Metastatic Breast Carcinoma in the Ovary (tissue), 3 donors: ENCODE measurements around a stretch of chr21.

DNA sequence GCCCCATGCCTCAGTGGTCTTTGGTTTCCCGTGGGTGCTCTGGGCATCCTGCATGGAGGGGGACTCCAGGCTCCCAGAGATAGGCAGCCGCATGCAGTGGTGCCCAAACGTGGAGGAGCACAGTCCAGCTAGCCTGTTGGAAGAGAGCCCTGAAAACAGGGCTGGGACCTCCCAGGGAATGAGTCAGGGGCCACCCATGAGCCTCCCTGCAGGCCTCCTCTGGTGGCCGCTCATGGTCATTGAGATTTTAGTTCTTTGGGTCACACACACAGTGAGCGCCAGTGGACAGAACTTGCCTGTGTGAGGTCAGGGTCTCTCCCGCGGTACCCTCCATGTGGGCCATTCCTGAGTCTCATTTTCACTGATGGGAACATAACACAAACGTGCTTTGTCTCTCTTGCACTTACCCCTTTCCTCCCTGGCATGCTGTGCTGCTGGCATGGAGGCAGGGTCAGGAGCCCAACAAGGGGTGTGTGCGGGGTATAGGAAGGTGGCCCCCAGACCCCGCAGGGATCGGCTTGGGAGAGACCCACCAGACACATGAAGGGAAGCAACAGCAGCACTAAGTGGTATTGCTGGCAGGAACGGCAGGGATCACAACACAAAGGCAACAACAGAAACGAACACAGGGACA, 31.6 kb downstream of the ABCG1 start:
- PRO-cap, 3 experiments = no peak in any of the 3 experiments

DNA sequence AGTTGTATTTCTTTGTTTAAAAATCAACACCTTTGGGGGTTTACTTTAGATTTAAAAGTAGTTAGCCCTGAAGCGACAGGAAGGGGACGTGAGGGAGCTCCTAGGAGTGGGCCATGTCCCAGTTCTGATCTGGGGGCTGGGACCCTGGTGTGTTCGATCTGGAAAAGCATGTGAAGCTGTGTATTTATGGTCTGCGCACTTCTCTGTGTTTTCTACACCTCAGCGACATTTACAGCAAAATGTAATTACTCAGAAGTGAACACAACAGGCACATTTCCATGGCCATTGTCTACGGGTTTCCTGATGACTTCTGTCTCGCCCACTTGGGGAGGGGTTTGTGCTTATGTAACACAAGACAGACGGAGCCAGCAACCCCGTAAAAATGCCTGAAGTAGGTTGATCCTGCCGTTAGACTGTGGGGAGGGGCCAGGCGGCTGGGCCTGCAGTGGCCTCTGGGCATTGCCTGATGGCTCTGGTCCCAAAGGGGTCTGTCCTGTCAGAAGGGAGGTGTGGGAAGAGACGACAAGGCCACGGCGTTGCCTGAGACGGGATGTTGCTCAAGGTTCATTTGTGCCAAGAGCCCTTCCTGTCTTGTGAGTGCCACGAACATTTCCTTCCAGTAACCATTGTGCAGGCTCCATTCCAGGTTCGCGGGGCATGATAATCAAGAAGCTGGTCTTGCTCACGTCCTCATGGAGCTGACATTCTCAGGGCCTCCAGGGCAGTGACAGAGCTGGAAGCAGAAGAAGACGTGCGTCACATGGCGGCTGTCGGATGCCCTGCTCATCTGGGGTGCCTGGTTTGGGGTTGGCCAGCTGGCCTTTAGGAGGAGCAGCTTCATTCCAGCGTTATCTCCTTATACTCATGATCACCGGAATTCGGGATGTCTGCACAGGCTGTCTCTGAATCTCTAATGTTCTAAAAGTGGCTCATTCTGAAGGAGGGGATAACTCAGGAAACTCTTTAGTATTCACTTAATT, 44.7 kb downstream of the ABCG1 start:
- PRO-cap, 3 experiments = no peak in any of the 3 experiments

- PRO-cap, 3 experiments = no peak in any of the 3 experiments
Observed at GRCh38 chr21:42299124-42300015, 15.8 kb downstream of the TFF3 start.

- PRO-cap, 3 experiments = no peak in any of the 3 experiments
Observed at GRCh38 chr21:42404590-42405081, 934 bp downstream of the UBASH3A start.

DNA sequence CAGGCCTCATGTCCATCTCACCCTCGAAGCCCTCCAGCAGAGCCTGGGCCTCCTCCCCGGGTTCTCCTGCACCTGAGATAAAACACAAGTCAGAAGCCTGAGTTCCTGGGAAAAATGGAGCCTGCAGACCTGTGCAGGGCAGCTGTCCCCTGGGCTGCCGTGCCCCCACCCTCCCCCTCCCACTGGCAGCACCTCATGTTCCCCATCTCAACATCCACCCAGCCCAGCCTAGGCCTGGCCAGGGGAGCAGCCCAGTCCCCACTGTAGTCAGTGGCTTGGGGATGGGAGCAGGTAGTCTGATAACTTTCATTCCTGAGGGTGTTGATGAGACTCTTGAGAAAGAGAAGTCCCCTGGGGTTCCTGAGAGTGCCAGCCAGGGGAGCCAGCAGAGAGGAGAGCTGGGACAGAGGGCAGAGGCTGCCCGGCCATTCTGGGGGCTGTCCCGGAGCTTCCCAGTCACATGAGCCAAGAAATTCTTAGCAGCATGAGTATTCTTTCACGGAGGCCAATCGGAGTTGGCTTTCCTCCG, 20.0 kb downstream of the RSPH1 start:
- PRO-cap, 3 experiments = no peak in any of the 3 experiments

GRCh38 chr21:42493387-42493706, 2.7 kb downstream of the RSPH1 start:
- PRO-cap, 3 experiments = no peak in any of the 3 experiments

DNA sequence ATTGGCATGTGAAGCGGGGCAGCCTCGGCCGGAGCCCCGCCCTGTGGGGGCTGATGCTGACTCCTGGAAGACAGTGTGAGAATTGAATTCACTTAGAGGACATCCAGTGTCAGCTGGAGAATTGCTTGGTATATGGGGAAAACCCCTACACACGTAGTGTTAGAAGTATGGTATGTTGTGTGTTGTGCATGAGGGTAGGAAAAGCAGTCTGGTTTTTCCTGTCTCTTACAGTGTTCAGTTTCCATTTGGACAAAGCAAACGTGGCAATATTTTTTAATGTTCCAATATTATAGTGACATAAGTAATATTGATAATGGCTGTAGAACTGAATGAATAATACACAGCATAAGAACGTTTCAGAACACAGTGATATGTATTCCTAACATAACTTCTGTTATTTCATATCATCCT, 11.7 kb downstream of the SLC37A1 start:
- PRO-cap, 3 experiments = peak in 2 of 3 experiments; most common plus-strand start position 81 of the sequence (in 1)

- PRO-cap, 3 experiments = peak in 1 of 3 experiments; most common minus-strand start chr21:42569863 (in 1)
Observed at GRCh38 chr21:42569598-42570399, 56.1 kb downstream of the SLC37A1 start.

GRCh38 chr21:42593731-42594254, 59.6 kb upstream of the PDE9A start:
- PRO-cap, 3 experiments = no peak in any of the 3 experiments

DNA sequence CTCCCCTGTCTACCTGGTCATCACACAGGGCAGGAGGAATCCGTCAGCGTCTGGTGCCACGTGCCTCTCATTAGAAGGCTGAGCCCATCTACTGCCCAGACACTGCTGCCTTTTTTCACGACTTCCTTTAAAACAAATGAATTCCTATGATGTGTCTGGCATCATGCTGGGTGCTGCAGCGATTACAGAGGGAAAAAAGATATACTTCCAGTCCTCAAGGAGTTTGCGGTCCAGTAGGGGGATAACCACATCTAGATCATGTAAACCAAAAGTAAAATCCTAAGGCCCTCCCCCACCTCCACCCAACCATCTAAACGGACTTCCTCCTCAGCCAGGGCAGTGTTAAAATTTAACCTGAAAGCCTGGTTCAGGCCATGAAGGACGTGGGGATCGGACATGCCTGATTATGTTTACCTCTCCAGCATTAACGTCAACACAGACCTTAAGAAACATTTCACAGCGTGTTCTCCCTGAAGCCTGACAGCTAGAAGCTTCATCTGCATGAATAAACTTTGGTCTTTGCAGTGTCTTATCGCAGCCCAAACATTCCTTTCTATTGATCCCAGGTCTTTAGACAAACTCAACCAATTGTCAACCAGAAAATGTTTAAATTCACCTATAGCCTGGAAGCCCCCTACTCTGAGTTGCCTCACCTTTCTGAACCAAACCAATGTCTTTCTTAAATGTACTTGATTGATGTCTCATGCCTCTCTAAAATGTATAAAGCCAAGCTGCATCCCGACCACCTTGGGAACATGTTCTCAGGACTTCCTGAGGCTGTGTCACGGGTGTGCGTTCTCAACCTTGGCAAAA, 29.0 kb upstream of the PDE9A start:
- PRO-cap, 3 experiments = no peak in any of the 3 experiments

GRCh38 chr21:42719982-42720189, 66.5 kb downstream of the PDE9A start:
- PRO-cap, 3 experiments = no peak in any of the 3 experiments

DNA sequence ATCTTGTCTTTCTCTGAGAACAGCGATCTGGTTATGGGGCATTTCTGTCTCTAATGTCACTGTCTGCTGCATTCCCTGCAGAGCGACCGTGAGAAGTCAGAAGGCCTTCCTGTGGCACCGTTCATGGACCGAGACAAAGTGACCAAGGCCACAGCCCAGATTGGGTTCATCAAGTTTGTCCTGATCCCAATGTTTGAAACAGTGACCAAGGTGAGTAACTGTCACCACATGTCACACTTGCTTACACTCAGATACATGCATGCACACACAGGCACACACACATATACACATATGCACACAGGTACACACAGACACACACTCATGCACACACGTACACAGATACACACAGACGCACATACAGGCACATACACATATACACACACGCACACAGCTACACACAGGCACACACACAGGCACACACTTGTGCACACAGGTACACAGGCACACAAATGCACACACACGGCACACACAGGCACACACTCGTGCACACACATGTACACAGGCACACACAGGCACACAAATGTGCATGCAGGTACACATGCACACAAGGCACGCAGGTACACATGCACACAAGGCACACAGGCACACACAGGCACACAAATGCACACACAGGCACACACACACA, 110.3 kb downstream of the WDR4 start:
- PRO-cap, 3 experiments = no peak in any of the 3 experiments

DNA sequence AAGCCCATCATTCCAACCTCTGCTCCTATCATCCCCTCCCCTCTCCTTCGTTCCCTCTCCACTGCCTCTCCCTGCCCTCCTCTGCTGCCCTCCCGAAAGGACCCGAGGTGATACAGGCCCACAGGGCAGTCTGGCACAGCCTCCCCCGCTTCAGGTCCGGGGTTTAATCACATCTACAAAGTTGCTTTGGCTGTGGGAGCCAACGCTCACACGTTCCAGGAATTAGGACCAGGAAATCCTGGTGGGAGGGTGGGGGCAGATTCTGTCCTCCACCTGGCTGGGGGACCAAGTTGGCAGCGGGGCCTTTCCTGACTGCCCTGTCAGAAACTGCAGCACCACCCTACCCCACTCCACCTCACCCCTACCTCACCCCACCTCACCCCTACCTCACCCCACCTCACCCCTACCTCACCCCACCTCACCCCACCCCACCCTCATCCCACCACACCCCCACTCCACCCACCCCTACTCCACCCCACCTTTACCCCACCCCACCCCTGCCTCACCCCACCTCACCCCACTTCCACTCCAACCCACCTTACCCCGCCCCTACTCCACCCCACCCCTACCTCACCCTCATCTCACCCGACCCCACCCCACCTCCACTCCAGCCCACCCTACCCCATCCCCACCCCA, 95.0 kb downstream of the WDR4 start:
- PRO-cap, 3 experiments = peak in 1 of 3 experiments; most common plus-strand start position 288 of the sequence (in 1); most common minus-strand start position 165 of the sequence (in 1)

DNA sequence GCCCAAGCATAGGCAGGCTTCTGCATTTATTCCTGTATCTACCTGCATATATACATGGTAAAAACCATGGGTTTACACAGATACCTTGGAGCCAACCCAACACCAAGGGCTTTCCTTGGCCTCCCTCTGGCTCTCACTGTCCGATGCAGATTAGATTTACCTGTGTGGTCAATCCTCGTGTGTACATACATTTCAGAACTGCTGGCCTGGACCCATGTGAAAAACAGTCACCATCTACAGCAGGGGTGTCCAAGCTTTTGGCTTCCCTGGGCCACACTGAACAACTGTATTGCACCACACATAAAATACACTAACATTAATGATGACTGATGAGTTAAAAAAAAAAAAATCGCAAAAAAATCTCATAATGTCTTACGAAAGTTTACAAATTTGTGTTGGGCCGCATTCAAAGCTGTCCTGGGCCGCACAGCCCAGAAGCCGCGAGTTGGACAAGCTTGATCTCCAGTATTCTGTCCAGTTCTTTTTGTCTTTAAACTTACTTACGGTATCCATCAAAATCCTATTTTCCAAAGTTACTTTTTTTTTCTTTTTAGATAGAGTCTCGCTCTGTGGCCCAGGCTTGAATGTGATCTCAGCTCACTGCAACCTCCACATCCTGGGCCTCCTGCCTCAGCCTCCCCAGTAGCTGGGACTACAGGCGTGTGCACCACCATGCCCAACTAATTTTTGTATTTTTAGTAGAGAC, 43.5 kb downstream of the WDR4 start:
- PRO-cap, 3 experiments = no peak in any of the 3 experiments

DNA sequence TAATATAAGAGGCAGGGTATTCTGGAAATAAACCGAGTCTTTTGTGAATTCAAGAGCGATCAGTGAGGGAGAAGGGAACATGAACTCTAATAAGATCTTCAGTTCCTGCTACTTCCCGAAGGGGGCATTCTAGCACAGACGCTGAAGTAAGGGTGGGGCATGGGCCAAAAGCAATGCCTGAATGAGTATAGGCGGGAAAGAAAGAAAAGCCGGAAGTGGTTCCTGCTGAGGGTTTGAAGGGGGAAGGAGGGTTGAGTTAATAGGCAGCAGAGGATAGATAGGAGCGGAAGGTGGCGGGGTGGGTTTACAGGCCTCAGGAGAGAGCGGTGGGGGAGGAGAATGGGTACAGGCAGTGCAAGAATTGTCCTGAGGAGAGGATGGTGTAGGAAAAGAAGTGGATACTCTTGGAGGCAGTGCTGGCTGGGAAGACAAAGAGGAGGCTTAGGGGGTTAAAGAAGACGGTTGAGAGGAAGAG, 1.5 kb downstream of the ERVH48-1 start:
- PRO-cap, 3 experiments = no peak in any of the 3 experiments

DNA sequence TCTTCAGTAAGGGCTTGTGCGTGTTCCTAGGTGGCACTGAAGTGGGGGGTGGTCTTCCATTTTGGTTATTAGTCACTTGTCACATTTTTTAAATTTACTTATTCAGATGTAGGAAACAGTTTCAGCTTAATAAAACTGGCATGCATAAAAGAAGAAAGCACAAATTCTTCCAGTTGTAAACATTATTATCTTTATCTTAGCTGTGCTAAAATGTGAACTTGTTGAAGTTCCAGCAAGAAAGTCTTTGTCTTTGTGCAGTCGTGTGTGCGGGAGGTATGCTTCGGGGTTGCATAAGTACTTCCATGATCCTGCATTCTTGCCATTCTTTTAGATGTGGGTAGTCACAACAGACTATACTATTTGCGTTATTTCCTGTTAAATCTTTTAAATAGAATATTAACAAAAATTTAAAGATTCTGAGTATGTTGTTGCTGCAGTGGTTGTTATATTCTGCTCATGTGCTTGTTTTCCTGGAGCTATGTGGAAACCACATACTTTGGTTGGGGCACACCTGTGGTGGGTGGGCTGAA, 50.0 kb downstream of the CBS start:
- PRO-cap, 3 experiments = peak in 1 of 3 experiments; most common plus-strand start position 410 of the sequence (in 1); most common minus-strand start position 266 of the sequence (in 1)

DNA sequence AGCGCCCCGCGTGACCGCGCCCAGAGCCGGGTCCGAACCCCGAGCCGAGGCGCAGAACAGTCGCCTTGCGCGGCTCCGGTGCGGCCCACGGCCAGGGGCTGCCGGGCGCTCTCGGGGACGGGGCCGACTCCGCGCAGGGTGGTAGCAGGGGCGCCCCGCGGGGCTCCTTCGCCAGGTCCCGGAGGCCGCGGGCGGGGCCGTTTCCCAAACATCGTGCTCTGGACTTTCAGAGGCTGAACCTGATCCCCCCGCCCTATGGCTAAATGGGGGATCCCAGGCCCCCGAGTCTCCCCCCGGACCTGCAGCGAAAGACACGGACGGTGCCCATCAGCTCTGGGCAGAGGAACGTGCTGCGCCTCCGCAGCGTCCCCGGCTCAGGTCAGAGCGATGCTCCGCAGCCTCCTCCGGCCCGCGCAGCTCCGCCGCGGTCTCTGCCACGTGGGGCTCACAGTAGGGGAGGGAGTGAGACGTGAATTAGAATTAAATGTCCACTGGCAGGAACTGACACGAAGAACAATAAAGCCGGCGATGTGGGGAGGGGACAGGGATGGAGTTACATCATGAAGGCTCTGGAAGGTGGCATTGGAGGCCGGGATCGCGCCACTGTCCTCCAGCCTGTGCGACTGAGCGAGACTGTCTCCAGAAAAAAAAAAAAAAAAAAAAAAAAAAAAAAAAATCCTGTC, 947 bp upstream of the CBS start:
- PRO-cap, 3 experiments = no peak in any of the 3 experiments

DNA sequence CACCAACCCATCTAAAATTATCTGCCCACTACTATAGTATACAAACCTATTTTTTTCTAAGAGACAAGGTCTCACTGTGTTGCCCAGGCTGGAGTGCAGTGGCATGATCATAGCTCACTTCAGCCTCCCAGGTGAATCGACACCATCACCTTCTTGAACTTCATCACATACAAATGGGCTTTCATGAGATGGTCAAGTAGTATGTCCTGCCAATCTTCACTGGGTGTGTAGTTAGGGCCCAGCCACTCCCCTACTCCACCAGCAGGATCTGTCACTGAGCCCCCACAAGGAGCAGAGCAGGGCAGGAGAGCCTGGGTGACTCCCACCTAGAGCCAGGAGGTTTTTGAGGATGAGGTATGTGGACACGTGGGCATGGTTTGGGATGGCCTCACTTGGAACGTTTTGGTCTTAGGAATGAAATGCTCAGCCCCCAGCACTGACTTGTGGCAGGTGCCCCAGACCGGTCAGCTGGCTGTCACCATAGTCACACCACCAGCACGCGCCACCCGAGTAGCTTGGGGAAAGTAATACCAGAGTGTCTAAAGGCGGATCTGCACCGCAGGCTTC, 15.4 kb downstream of the U2AF1 start:
- PRO-cap, 3 experiments = no peak in any of the 3 experiments

DNA sequence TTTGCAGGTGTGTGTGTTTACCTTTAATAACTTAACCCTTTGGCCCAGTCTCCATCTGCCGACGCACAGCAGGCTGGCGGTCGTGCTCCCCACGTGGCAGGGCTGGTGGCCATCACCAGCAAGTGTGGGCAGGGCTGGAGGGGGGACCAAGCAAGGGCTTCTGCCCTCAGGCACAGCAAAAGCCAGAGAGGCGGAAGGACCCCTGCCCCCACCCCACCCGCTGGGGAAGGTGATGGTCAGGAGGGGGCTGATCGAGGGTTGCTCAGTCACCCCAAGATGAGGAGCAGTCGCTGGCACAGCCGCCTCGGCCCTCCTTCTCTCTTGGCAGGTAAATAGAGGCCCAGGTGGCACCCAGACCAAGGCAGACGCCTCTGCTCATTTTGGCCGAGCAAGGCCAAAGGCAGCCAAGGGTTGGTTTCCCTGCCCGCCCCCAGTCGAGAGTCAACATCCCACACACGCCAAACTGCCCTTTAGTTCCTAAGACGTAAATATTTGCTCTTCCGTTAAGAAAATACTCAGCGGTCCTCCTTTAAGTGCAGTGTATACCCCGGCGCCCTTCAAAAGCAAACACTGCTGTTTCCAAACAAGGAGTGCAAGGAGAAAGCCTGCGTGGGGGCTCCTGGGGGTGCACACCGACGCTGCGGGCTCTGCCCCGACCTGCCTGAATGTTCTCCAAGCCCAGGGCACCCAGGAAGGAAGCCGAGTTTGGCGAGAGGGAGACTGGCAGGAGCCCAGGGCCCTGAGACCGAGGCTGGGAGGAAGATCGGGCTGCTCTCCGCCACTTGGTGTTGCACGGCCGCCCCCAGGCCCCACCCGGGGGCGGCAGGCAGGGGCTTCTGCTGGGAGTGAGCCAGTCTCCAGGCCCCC, 82.7 kb downstream of the SIK1 start:
- PRO-cap, 3 experiments = peak in 3 of 3 experiments; most common plus-strand start position 702 of the sequence (in 2); most common minus-strand start position 667 of the sequence (in 3)

GRCh38 chr21:43354910-43355766, 71.8 kb downstream of the SIK1 start:
- PRO-cap, 3 experiments = no peak in any of the 3 experiments